Neutrophil (primary cell): ENCODE measurements around the gene ATF7IP2.

DNA sequence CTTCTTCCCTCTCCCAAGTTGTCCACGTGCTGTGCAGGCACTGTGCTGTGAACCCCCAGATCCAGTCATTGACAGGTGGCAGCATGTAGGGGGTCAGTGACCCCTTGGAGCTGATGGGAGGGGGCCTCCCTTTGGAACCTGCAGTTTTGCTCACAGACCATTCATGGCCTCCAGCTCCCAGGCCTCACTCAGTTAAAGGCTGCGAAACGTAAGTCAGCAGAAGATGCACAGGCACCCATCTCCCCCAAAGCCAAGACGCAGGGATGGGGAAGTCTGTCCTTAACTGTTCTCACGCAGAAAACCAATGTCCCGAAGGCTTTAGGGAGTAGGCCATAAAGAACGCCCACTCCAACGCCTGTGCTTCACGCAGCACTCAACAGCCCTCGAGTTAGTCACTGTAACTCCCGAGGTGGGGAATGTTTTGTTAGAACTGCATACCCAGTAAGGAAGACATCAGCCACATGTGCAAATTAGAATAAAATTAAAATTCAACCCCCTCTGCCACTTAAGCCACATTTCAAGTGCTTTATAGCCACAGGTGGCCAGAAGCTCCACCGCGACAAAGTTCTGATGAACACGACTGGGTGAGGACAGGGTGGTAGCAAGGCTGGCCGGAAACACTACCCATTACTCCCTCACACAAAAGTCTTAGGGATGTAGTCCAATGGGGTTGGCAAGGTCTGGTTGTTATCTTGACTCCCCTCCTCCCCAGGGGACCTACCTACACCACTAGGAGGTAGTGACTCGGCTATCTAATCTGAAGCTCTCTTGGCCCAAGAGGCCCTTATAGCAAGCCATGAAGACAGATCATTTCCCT is 8.1 kb downstream of the LITAFD start:
- PRO-cap: no peak

- PRO-cap: no peak
Observed at GRCh38 chr16:9003241-9003905, 39.7 kb upstream of the USP7 start.

GRCh38 chr16:9369981-9370570 is 278.6 kb downstream of the HAPSTR1 start:
- PRO-cap: no peak

- PRO-cap: no peak
Observed at GRCh38 chr16:10275526-10275984, 93.3 kb upstream of the GRIN2A start.

- PRO-cap: unidirectional peak, plus-strand start at chr16:10386064
Observed at GRCh38 chr16:10385748-10386518, at the start of gene ATF7IP2. ATF7IP2 (plus strand) TSS chr16:10386061.

- PRO-cap: no peak
Observed at GRCh38 chr16:10451316-10452074, 65.6 kb downstream of the ATF7IP2 start.

- PRO-cap: no peak
Observed at GRCh38 chr16:10552929-10553805, 27.2 kb downstream of the EMP2 start.

GRCh38 chr16:10578328-10579394 is 1.7 kb downstream of the EMP2 start:
- PRO-cap: no peak

GRCh38 chr16:10744447-10744870 is 817 bp downstream of the NUBP1 start:
- PRO-cap: no peak

DNA sequence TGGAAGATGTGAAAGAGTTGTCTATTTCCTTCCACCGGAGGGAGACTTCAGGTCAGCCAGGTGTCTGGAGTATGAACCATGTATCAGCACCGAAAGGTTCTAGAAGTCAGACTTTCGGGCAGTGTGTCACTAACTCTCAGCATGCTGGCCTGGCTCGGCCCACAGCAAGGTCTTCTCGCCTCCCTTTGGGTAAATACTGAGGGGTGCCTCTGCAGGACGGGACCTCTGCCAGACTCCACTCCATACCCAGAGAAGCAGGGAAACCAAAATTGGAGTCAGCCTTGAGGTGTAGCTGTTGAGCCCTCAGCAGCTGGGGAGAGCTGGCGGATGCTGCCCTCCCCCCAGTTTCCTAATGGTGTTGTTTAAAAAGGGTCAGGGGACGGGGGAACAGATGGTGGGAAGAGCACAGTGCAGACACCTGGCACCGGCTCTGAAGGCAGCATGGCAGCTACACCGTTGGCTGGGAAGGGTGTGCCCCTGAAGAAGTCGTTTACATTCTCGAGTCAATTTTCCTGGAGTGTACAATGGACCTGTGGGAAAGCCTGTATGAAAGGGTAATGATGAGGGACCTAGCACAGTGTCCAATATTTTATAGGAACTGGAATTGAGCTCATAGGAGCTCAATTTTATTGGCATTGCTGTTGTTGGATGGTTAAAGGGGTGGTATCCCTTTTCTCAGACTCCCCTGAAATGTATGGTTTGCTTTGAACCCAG is 679 bp downstream of the CIITA start:
- PRO-cap: no peak

- PRO-cap: no peak
Observed at GRCh38 chr16:10964213-10964671, 19.9 kb downstream of the CLEC16A start.

- PRO-cap: no peak
Observed at GRCh38 chr16:11224061-11224717, 31.8 kb downstream of the SOCS1 start.

DNA sequence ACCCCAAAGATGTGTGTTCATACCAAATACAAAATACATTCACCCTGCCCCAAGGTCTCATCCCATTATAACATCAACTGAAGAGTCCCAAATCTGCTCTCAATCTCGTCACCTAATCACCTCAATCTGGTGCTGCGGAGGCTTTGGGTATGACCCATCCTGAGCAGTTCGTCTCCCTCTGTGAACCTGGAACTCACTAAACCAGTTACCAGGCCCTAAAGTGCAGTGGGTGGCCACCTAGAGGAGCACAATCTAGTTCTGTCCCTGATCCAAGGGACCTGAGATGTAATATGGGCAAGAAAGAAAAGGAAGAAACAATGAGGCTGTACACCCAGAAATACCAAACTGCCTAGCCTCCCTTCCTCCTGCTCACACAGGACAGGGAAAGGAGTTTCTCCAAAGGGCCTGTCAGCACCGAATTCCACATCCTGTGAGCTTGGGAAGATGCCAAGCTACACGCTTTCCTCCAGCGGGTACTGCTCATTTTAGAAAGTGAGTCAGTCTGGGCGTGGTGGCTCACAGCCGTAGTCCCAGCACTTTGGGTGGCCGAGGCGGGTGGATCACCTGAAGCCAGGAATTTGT is 12.4 kb downstream of the RMI2 start:
- PRO-cap: no peak

DNA sequence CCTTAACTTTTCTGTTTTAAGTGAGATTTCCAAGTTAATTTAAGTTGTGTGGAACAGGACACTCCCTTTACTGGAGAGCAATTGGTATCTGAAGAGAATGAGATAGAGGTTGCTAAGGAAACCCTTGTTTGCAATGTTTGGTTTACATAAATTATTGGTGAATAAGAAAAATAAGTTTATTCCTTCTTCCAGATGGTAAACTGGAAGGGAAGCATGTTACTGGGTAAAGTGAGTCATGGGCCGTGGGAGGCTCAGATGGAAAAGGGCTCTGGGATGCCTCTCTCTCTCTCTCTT is 19.3 kb downstream of the RMI2 start:
- PRO-cap: no peak

- PRO-cap: no peak
Observed at GRCh38 chr16:11402285-11402905, 57.1 kb downstream of the RMI2 start.

GRCh38 chr16:11495290-11495545 is 31.8 kb downstream of the ENSG00000188897 start:
- PRO-cap: no peak

DNA sequence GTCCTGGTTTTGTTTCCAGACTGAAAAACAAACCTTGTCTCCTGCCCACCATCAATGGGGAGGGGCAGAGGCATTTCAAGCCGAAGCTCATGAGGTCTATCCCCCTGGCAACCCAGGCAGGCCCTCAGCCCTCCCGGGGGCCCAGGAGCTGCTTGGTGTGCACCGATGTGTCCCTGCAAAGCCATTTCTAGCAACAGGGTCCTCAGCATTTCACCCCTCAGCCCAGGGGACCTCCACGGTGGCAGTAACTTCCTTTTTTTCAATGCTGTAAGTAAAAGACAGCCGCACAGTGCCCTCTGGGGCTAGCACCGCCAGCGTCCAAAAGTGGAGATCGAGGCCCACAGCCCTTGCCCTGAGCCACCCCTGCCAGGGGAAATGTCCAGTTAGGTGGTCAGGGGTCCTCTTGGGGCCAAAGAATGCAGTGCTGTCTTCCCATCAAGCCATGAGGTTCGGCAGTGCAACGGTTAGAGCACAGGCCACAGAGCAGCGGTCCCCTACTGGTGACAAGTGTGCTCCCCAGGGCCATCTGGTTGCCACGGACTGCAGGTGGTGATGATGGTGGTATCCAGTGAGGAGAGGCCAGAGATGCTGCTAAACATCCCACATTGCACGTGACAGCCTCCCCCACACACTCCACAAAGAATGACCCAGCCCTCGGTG is 20.2 kb downstream of the ENSG00000188897 start:
- PRO-cap: no peak

DNA sequence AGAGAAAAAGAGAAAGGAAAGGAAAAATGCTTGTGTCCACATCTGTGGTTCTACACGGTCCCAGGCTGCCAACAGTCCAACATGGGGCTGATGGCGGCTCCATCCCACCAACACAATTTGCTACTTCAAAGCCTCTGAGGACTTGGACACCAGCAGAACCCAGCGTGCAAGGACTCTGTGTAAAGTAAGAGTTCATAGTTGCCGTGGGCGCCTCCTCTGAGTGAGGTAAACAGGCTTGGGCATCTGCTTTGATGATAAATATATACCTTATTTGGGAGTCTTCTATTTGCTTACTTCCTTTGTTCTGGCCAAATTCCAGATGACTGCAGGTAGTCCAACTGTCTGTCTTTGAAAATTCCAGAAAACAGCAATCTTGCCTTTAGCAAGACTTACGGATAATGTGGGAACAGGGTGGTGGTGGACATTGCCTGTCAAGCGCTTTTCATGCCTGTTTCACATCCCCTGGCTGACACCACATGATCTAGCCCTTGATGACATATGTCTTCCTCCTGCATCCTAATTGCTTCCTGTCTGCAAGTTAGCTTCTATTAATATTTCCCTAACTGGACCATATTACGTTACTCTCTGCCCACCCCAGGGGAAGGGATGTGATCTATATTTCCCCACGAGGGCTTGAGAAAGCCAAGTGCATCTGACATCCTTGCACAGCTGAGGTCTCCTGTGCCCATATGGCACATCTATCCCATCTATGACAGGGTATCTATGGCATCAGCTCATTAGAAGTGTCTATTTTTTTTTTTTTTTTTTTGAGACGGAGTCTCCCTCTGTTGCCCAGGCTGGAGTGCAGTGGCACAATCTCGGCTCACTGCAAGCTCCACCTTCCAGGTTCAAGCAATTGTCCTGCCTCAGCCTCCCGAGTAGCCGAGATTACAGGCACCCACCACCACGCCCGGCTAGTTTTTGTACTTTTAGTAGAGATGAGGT is 9.9 kb downstream of the LITAF start:
- PRO-cap: no peak

- PRO-cap: bidirectional peak, plus-strand start at chr16:11585640, minus-strand start at chr16:11585604
Observed at GRCh38 chr16:11585272-11586453, 1.1 kb downstream of the LITAF start.

DNA sequence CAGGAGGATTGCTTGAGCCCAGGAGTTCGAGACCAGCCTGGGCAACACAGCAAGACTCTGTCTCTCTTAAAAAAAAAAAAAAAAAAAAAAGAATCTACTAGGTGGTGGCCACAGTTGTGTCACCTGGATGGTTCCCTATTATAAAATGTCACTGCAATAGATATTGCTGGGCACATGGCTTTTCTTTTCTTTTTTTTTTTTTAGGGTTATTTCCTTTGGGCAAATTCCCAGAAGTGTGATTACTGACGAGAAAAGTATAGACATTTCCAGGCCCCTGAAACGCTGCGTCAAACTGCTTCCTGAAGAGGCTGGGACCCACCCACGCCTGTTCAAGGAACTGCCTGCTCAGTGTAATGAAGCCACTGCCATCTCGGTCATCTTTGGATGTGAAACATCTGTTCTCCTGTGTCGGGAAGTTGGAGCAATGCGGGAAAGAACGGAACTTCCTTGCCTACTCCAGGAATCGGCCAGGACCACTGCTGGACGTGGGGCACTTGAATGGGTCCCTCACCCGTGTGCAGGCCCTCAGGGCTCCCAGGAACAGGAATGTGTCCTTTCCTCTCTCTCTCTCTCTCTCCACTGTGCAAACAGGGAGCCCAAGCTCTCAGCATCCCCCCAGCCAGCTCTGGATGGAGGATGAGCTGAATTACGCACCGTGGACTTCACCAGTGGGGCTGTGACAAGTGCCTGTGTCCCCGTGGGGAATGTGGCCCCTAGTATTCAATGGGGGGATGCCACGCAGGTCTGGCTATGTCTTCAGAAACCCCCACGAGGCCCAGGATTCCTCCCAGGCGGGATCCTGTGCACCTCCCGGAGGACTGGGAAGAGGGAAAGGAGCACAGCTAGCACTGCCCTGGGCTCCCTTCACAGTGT is 18.1 kb upstream of the LITAF start:
- PRO-cap: no peak